Subcutaneous preadipocyte (primary cell): ENCODE data around the genes WSCD2 and SVOP.

DNA sequence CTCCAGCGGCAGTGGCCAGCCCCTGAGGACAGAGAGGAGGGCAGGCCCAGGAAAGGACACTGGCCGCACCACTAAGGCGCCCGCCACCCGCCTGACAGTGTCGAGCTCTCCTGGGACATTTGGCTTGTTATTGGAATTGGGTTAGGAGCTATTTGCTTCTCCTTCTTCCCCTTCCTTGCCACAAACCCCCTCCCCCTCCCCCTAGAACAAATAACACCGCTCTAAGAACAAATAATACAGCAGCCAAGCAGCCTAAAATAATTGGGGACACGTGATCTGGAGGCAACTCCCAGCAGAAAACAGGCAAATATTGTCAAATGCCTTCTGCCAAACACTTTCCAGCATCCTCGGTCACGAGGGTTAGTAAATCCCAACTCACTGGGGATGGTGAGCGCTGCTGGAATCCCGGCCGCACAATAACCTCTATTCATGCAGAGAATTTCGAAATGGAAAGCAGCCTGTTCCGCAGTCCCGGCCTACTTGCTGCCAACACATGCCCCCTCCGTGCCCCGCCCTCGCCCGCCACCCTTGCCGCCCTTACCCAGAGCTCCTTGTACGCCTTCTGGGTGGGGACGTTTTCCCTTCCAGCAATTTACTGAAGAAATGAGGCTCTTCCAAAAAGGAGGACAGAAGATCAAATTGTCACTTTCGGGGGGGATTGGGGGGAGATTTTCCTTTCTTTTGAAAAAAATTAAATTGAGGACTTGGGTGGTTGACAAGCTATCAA is 62.2 kb downstream of the RFX4 start:
- CAGE, long polyA plus RNA: no peak

GRCh38 chr12:106753370-106754311 is 20.8 kb upstream of the RIC8B start:
- CAGE, long polyA plus RNA: no peak

DNA sequence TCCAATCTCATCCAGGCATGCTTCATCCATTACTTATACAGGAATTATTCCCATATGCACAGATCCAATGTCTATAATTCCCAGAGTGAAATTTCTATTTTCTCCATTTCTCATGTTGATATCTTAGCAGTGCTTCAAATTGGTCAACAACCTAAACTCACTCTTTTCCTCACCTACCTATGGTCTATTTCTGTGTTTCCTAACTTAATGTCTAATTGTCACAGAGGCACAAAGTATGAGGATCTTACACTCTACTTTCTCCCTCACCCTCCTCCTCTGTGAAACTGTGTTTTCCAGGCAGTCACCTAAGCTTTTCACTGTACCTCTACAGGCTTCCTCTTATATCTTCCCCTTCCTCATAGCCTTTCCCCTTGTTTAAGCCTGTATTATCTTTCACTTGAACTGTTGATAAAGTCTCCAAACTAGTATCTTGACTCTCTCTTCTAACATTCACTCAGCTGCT is 14.8 kb downstream of the CRY1 start:
- CAGE, long polyA plus RNA: no peak

GRCh38 chr12:107369722-107370235 is 51.5 kb downstream of the ABTB3 start:
- CAGE, long polyA plus RNA: no peak

DNA sequence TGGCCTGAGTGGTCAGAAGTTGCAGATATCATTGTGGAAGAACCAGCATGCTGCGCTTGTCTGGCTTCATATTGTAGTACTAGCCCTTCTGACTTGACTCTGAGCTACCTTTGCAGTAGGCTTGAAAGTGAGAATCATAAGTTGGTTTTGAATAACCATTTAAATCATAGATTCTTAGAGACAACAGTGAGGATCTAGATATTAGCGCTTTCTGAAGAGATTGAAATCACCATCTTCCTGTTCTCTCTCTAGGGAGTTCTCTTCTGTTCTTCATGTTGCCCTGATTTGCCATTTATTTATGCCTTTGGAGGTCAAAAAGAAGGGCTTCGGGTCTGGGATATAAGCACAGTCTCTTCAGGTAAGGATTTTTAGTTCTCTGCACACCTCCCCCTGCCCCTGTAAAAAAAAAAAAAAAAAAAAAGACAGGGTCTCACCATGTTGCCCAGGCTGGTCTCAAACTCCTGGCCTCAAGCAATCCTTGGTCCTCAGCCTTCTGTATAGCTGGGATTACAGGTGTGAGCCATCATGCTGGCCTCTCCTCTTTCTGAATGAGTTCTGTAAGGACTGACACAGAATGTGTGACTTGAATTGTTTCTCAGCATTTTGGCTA is 24.7 kb downstream of the PWP1 start:
- CAGE, long polyA plus RNA: no peak

DNA sequence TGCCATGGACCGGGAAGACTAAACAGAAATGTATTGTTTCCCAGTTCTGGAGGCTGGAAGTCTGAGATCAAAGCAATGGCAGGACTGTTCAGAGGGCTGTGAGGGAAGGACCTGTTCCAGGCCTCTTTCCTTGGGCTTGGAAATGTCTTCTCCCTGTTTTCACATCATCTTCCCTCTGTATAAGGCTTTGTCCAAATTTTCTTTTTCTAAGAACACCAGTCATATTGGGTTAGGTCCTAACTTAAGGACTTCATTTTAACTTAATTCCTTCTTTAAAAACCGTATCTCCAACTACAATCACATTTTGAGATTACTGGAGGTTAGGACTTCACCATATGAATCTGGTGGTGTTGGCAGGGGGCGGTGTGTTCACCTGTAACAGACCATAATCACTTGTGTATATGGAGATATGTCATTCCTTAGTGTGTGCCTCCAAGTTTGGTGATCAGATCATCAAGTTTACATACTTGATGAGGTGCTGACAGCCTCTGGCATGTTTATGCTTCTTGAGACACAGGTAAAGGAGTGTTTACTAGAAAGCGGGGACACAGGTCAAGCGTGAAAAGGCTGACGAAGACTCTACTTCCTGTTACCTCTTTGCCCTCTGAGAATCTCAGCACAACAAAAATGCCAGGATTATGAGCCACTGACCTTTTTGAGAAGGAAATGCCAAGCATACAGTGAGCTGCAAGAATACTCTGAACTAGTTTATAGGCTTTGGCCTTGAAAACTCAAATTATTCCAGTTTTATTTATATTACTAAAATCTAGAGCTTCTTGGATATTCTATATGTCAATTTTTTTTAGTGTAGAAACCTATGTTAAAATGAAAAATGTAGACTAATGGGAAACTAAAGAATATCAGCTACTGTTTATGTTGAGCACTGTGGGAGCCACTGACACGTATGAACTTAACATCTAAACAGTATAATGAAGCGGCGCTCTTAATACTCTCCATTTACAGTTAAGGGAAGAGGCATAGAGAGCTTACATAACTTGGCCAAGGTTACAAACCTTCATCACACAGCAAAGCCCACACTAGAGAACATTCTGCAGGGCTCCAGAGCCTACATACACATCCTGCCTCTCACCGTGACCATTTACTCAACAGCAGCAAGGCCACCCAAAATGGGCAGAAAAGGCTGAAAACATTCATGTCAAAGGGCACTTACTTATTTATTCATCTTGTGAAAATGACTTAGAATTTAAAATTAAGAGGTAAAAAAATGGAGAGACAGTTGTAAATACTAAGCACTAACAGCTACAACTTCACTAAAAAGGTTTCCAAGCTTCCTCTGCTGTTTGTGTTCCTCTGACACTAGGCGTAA is 29.5 kb downstream of the PRDM4 start:
- CAGE, long polyA plus RNA: no peak

GRCh38 chr12:108119285-108119727 is 9.8 kb upstream of the WSCD2 start:
- CAGE, long polyA plus RNA: no peak

DNA sequence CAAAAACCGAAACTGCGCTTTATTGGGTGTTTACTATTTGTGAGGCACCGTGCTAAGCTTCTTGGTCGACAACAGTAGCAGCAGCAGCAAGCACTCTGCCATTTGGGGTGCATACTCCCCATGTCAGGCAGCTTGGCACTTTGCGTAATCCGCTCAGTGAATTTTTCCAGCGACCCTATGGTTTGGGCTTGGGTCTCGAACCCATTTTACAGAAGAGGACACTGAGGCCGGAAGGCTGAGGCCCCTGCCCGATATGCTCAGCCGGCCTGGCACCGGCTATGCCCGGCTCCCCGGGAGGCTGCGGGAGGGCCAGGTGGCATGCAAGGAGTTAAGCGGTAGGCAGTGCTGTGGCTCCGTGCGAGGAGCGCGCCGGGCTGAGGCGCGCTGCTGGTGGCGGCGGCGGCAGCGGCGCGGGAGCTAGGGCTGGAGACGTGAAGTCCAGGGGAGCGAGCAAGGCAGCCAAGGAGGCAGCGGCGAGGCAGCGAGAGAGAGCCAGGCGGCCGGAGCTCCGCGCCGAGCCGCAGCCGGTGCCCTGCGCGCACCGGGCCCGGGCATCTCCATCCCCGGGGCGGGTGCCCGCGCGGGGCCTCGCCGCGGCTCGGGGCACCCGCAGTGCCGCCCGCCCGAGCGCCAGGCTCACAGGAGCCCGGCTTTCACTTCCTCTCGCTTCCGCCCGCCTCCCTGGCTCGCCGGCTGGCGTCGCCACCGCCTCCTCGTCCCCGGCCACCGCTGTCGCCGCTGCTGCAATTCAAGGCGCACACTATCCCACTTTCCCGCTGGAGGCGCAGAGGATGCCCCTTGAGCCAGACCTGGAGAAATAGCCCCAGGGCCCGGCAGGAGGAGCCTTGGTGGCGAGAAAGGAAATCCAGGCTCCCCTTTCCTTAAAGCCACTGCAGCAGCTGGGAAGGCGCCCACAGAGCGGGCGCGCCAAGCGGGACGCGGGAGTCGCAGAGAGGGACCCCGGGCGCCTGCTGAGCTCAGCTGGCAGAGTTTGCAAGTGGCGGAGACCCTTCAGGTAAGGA is at the start of gene WSCD2:
Gene WSCD2, plus strand, starts transcription at position 377 of the 1,022 bp plus-strand sequence.
- CAGE, long polyA plus RNA: no peak

GRCh38 chr12:108518676-108519444 is 3.8 kb downstream of the FICD start:
- CAGE, long polyA plus RNA: no peak

- CAGE, long polyA plus RNA: no peak
These were observed 362 bp upstream of the SART3 start for GRCh38 chr12:108561360-108561709.

DNA sequence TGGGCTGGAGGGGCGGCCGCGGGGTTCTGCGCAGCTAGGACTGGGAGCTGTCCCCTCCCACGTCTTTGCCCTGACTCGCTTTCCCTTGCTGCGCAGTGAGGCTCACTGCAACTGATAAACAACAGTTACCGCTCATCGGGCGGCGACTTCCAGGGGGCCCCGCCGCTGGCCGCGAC is 275 bp downstream of the ISCU start:
- CAGE, long polyA plus RNA: no peak

DNA sequence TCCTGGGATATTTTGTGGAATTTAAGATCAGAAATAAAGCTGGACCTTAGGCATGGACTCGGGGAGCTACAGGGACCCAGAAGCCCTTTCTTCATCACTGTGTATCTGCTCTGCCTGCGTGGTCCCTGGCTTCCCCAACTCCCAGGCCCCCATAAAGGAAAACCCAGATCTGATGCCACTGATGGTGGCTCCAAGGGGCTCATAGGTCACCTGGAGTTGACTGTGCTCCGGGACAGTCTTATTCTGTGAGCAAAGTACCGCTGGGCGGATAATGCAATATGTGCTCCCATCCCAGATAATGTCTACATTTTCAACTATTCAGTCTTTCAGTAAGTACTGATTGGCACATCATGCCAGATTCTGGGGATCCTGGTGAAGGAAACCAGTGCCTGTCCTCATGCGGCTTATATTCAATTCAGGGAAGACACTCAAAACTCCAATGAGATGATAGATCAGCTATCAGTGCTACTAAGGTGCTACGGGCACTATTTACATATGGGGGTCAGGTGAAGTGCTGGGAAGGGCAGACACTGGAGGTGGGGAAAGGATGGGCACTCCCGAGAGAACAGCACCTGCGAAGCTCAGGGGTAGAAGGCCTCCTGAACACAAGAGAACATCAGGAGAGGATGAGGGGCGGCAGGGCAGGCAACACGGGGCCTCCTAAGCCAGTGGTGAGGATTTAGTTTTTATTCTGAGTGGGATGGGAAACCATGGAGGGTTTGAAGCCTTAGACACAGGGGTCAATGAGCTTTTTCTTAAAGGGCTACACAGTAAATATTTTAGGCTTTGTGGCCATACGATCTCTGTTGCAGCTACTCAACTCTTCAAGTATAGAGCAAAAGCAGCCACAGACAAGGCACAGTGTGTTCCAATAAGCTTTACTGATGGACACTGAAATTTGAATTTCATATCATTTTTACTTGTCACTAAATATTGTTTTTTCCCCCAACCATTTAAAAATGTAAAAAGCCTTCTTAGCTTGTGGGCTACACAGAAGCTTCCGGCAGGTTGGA is 5.7 kb upstream of the SELPLG start:
- CAGE, long polyA plus RNA: no peak

DNA sequence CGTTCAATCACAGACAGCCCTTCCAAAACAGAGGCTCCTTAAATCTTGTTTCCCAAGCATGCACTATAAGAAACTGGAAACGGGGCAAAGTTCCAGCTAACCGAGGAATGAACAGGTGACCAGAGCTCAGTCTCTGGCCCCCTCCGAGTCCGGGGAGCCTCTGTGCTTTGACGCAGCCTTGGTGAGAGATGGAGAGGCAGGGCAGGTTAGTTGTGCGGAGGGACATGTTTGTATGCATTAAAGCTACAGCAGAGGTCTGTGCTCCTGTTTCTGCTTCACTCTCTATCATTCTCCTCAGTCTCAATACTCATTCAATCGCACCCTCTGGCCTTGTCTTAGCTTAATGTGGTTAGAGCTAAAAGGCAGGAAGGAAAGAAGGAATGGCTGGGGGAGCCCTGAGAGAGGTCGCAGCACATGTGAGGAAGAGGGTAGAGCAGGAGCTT is 12.2 kb upstream of the SELPLG start:
- CAGE, long polyA plus RNA: no peak

DNA sequence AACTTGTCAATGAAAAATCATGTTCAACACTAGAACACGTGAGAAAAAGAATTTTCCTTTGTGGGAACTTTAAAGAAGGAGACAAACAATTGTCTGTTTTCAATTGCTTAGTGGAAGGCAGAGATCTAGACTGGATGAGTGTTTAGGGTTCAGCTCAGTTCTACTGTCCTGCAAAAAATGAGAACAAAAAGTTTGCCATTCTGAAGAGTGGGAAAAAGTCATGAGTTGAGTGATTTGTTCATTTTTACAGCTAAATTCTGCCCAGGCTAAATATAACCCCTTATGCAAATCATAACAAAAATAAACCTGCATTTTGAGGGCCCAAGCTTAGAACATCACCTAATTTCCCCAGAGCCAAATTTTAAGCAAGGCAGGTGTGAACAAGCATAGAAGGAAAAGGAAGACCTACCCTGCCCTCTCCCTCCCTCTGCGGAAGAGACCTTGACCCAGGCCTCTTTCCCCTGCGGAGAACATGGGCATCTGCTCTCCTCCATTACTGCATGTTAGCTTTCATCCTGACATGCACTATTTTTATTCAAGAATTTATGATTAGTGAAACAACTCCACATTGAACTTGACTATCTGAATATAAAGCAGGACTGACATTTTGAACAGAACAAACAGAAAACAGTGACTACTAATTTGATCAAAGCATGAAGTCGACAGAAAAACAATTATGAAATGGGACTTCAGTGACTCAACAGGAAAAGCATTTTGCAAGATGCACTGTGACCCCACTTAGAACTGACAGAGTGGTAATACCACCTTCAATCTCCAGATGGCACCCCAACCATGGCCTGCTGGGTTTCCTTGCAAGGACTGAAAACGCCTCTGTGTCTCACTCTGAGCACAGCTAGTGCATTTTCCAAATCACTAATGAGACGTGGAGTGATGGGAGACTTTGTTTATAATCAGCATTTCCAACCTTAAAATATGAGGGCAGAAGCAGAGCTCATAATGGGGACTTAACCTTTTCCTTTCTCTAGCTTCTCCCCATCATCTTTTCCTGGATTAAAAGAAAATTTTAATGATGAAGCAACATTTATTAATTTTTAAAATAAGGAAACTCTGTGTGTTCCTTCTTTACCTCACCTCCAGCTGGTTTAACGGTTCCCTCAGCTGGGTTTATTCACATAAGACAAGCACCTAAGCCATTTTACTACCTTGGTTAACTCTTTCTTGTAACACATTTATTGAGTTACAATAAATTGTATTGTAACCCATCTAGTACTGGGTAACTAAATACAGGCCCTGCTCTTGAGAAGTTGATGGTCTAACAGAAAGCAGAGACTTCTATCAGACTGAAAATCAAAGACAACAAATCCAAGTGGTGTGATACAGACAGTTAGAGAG is 31.0 kb upstream of the SELPLG start:
- CAGE, long polyA plus RNA: no peak

DNA sequence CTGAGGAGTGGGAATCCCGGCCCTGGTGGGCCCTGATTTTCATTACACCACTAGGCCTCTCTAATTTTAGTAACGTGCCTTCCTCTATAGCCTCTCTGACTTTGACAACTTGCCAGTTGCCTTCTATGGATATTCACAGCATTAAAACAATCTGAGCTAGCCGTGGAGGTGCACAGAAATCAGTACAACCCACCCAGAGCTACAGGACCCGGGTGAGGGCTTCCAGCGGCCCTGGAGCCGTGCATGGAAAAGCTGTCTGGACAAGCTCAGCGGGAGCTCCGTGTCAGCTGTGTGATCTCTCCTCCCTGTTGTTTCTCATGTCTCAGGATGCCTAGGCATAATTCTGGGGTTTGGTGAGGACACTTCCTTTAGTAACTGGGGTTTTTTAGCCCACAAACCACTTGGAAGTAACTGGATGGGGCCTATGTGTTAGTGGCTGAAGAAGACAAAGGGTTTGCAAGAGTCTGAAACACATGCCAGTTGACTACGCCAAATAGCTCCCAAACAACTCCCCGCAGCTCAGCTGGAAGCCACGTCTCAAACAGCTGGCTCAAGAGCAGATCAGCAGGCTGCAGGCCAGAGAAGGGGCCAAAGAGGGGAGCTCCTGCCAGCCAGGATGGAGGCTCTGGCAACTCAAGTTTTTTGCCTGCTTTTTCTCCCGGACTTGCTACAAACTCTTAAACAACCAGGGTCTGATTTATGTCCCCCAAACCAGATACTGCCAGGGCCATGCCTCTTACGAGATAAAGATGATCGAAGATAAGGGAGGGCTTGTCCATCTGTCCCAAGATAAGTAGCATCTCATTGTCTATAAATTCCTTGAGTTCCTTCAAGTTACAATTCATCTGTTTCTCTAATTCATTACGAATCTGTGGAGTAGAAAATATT is 52.8 kb downstream of the SSH1 start:
- CAGE, long polyA plus RNA: no peak

GRCh38 chr12:108832549-108833778 is 24.4 kb downstream of the SSH1 start:
- CAGE, long polyA plus RNA: no peak

DNA sequence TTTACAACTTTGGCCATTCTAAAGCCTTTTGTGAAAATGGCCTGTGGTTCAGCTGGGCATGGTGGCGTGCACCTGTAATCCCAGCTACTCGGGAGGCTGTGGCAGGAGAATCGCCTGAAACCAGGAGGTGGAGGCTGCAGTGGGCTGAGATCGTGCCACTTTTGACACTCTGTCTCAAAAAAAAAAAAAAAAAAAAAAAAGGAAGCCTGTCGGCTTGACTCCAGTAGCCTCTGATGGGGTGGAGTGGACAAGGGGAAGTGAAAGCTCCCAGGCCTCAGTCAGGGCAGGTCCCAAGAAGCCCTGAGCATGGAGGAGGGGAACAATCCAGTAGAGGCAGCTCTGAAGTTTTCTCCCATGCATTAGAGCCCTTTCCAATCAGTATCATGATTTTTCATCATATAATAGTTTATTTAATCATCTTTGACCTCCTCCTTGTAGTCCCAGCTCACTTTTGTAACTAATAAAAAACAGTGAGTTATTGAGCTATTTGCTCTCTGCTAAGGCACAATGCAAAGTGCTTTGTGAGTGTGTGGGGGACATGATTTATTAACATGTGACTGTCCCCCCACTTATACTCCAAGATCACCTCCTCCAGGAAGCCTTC is 4.6 kb upstream of the SSH1 start:
- CAGE, long polyA plus RNA: no peak

GRCh38 chr12:109020574-109021439 is at the start of gene SVOP:
Gene SVOP, minus strand, starts transcription at chr12:109021068.
- CAGE, long polyA plus RNA: no peak

- CAGE, long polyA plus RNA: no peak
These were observed 20.6 kb downstream of the ACACB start for GRCh38 chr12:109136909-109137478.

DNA sequence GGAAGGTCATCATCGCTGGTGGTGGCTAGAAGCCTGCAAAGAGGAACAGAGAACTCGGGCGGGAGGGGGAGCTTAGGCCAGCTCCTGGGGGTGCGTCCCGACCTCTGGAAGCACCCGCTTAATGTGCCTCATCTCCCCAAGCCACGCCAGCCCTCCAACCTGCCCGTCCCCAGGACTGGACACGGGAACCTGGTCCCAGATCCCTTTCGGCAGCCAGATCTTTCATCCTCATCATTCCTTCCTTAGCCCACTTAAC is 18.9 kb downstream of the FOXN4 start:
- CAGE, long polyA plus RNA: no peak